A549 (cell line): ENCODE results near the genes SP2 and HOXB6.

DNA sequence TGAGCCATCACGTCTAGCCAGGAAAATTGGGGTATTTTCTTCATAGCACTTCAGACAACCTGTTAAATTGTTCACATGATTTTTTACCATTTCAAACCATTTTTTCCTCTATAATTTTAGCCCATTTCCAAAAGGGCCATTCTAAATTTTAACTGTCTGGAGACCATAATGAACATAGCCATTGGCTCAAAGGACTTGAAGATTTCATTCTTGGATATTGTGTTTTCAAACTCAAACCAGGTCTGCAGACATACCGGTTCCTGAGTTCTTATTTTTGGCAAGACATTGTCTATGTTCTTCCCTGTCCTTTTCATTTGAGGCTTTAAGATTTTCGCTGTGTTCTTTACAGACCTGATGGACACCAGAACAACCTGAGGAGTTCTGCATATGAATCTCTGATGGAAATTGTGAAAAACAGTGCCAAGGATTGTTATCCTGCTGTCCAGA is 21.3 kb upstream of the TBKBP1 start:
- PRO-cap, result no peak
CAGE:
- cytosol, long polyA plus RNA, result no peak
- long polyA plus RNA, result no peak
- nucleus, long polyA plus RNA, result no peak

GRCh38 chr17:47683213-47684148 is 10.5 kb upstream of the TBKBP1 start:
- PRO-cap, result no peak
CAGE:
- cytosol, long polyA plus RNA, result no peak
- long polyA plus RNA, result no peak
- nucleus, long polyA plus RNA, result start-site peak on the minus strand at chr17:47683556-47683566, 17 and 35 reads in 2 replicates

DNA sequence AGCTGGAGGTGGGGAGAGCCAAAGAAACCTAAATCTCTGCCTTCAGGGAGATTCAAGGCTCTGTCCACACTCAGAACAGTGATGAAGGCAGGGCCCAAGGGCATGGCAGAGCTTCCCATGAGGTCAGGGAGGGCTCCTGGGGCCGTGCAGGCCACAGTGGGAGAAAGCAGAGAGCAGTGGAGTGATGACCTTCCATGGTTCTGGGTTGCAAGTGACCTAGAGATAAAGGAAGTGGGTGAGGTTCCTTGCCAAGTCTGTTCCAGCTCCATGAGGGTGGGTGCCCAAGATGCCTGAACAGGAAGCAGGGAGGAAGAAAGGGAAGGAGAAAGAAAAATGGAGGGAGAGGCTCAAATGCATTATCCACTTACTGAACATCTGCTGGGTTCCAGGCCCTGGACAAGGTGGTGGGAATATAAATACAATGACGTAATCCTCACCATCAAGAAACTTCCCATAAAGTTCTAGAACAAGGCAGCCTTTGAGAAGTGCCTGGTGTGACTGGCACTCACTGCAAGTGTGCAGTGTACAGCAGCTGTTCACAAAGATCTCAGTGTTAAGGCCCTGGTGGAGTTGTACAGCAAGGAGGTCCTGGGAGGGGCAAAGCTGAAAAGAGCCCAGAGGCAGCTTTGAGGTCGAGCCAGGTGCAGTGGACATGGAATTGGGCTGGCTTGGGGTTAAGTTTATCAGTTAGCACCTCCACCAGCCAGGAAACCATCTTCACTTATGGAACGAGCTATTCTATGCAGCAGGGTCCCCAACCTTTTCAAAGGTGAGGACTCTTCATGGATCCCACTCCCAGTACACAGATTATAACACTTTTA is 13.4 kb downstream of the TBKBP1 start:
- PRO-cap, result no peak
CAGE:
- cytosol, long polyA plus RNA, result no peak
- long polyA plus RNA, result no peak
- nucleus, long polyA plus RNA, result no peak

- PRO-cap, result no peak
CAGE:
- cytosol, long polyA plus RNA, result no peak
- long polyA plus RNA, result no peak
- nucleus, long polyA plus RNA, result no peak
These were observed 1.6 kb downstream of the MRPL10 start for GRCh38 chr17:47829804-47830018.

DNA sequence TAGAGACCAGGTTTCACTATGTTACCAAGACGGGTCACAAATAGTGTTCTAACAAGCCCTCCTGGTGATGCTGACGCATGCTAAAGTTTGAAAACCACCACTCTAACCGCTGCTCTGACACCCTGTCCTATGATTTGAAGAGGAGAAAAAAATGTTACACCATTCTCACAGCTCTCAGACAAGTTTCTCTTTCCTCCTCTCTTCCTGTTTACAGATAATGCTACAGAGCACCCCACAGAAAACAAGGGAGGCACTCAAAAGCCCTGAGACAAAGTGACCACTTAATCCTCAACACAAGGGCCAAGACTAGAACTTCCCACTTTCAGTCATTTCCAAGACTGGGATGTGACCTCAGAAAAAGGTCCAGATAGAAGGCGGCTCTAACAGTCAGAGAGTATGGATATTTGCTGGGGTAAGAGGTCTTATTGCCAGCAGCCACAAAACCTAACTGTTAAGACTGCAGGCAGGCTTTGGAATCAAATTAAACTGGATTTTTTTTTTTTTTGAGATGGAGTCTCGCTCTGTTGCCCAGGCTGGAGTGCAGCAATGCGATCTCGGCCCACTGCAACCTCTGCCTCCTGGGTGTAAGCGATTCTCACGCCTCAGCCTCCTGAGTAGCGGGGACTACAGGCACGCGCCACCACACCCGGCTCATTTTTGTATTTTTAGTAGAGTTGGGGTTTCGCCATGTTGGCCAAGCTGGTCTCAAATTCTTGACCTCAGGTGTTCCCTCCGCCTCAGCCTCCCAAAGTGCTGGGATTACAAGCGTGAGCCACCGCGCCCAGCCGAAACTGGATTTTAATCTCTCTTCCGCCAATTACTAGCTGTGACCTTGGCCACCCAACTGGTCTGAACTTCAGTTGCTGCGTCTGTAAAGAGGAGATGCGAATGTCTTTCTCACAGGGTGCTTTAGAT is 1.1 kb downstream of the MRPL10 start:
- PRO-cap, result no peak
CAGE:
- cytosol, long polyA plus RNA, result no peak
- long polyA plus RNA, result no peak
- nucleus, long polyA plus RNA, result no peak

- PRO-cap, result no peak
CAGE:
- cytosol, long polyA plus RNA, result no peak
- long polyA plus RNA, result no peak
- nucleus, long polyA plus RNA, result no peak
These were observed 13.8 kb upstream of the SP2 start for GRCh38 chr17:47882253-47882582.

DNA sequence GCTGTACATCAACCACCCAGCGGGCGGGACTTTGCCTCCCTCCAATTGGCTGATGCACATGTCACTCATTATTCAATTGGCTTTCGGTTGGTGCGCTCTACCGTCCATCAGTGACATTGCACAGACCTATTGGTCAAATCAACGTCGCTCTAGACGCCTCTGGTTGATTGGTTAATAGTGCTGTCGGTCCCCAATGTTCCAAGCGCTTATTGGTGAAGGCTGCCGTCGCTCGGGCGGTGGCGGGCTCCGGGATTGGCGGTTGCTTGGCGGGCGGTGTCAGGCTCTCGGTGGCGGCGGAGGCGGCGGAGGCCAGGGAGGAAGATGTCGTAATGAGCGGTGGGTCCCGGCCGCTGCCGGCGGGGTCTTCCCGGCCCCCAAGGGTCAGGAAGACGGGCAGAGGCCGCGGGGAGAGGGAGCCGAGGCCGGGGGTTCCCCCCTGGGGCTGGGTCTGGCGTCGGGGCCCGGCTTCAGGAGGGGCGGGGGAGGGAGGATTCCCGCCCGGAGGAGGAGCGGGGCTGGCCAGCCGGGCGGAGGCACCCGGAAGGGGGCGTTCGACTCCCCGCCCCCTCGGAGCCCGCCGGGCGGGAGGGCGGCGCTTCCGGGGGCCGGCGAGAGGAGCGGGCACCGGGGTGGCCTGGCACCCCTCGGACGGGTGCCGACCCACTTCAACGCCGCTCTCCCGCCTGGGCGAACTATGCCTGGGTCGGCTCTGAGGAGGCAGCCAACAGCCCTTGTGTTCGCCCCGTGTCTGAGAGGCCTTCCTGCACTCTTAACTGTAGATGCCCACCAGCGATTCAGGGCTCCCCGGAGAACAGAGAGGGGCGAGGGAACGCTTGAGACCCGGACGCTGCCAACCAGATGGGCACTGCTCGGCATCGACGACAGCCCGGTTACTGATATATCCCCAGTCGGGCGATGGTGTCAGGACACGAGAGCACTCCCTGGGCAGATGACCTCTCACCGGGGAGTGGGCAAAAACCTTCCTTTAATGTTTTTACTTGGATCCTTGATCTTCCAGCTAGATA is at the start of gene SP2:
Gene SP2 (plus strand): TSS at position 279 of the 1,025 bp plus-strand sequence.
- PRO-cap, result bidirectional peak, plus-strand start at position 278 of the sequence, minus-strand start at position 330 of the sequence; bidirectional peak, plus-strand start at position 595 of the sequence, minus-strand start at position 547 of the sequence
CAGE:
- cytosol, long polyA plus RNA, result start-site peak on the plus strand centred at position 291 of the sequence, 15 bp wide, 54 and 39 reads in 2 replicates
- long polyA plus RNA, result no peak
- nucleus, long polyA plus RNA, result start-site peak on the plus strand centred at position 279 of the sequence, 80 bp wide, 176 and 203 reads in 2 replicates

DNA sequence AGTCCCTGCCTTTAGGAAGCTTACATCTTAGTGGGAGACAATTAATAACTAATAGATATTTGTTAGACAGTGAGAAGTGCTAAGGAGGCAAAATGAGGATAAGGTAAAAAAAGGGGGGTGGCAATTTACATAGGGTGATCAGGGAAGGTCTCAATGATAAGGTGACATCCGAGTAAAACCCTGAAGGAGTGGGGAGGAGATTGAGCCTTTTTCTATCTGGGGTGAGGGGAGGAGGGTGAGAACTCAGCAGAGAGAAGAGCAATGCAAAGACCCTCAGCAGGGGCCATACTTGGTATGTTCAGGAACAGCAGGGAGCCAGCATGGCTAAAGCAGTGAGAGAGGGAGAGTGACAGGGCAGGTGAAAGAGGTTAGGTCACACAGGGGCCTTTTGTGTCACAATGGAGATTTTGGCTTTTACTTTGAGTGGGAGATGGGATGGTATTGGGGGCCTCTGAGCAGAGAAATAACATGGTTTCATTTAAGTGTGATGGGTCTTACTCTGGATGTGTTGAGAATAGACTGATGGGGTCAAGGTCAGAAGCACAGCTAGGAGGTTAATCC is 6.0 kb downstream of the SP2 start:
- PRO-cap, result no peak
CAGE:
- cytosol, long polyA plus RNA, result no peak
- long polyA plus RNA, result no peak
- nucleus, long polyA plus RNA, result start-site peak on the plus strand centred at position 177 of the sequence, 780 bp wide, 7 and 37 reads in 2 replicates

DNA sequence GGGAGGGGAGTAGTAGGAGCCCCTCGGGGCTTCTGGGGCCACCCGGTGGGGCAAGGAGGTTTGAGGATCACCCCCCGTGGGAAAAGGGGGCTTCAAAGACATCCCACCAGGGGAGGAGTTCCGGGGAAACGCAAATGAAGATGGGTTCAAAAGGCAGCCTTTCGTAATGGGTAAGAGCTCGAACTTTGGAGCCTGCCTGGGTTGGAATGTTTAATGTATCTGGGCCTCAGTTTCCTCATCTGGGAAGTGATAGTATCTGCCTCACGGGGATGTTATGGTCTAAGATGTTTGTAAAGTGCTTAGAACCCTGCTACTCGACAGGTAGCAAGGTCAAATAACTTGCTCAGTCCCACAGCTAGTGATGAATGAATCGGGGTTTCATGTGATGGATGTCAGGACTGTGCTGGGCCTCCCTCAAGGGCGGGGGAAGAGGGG is 528 bp downstream of the PNPO start:
- PRO-cap, result no peak
CAGE:
- cytosol, long polyA plus RNA, result no peak
- long polyA plus RNA, result no peak
- nucleus, long polyA plus RNA, result no peak

GRCh38 chr17:47949067-47949802 is 7.9 kb downstream of the PNPO start:
- PRO-cap, result no peak
CAGE:
- cytosol, long polyA plus RNA, result no peak
- long polyA plus RNA, result no peak
- nucleus, long polyA plus RNA, result no peak

DNA sequence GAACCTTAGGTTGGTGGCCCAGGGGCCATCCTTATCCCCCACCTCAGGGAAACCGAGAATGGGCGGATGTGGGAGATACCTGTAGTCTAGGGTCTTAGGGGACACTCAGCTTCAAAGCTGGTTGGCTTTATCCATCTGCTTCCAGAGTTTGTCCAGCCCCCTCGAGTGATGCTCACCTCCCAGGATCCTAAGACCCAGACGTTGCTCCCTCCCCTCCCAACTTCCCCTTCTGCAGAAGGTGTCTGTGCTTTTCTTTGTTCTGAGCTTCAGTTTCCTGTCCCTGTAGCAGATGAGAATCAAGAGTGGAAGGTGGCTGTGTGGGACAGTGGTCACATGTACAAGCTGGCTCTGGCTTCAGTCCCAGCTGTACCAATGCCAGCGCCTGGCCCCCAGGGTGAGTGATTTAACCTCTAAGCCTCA is 7.8 kb downstream of the PRR15L start:
- PRO-cap, result no peak
CAGE:
- cytosol, long polyA plus RNA, result no peak
- long polyA plus RNA, result no peak
- nucleus, long polyA plus RNA, result no peak

DNA sequence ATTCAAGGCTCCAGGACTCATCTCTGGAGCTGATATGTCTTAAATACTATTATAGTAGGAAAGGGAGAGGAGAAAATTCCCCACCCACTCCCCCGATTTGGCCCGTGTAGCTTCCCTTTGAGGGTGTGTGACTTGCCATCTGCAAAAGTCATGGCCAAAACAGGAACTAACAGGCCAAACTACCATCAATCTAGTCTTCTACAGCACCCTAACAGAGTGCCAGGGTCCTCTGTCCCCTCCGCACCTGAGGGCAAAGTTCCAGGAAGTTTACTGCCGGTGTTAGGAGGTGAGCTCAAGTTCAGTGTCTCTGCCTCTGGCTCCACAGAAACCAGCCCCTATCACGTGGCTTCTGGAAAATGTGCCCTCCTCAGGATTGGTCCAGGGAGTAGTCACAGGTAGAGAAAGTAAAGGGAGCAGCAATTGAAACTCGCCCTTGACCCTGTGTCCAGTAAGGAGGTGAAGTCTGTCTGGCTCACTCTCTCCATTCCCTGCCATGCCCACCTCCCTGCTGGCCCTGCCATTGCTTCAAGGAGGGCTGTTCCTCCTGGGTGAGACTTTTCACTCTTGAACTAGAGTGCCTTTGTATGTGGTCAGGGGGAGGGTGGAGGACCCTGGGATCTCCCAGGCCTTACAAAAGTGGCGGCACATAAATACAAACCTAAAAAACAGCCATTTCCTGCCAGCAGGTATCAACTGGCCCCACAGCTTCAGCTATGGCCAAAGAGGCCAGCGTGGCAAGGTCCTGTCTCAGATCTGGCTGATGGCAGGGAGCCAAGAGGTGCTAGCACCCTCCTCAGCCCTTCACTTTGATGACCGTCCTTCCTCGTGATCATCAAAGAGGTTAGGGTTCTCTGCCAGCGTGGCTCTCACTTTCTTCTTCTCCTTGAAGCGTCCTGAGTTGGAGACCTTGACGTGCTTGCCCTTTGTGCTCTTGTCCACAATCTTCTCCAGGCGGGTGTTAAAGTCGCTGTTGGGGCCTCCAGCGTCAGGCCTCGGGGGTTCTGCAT is 5.3 kb downstream of the PRR15L start:
- PRO-cap, result no peak
CAGE:
- cytosol, long polyA plus RNA, result no peak
- long polyA plus RNA, result no peak
- nucleus, long polyA plus RNA, result no peak

GRCh38 chr17:48053147-48053838 is 5.1 kb downstream of the NFE2L1 start:
- PRO-cap, result no peak
CAGE:
- cytosol, long polyA plus RNA, result no peak
- long polyA plus RNA, result no peak
- nucleus, long polyA plus RNA, result no peak

DNA sequence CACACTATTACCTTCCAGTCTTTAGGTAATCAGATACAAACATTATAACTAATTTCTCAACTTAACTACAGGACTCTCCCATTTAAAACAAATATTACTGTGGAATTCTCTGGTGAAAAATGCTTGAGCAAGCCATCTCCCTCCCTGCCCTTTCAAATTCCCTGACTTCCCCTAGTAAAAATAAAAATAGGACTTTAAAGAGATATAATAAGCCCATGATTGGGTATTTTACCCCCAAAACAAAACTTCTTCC is 135.5 kb downstream of the SNX11 start:
- PRO-cap, result no peak
CAGE:
- cytosol, long polyA plus RNA, result no peak
- long polyA plus RNA, result no peak
- nucleus, long polyA plus RNA, result no peak

GRCh38 chr17:48595713-48596689 is 2.4 kb upstream of the HOXB5 start:
- PRO-cap, result no peak
CAGE:
- cytosol, long polyA plus RNA, result no peak
- long polyA plus RNA, result no peak
- nucleus, long polyA plus RNA, result no peak

DNA sequence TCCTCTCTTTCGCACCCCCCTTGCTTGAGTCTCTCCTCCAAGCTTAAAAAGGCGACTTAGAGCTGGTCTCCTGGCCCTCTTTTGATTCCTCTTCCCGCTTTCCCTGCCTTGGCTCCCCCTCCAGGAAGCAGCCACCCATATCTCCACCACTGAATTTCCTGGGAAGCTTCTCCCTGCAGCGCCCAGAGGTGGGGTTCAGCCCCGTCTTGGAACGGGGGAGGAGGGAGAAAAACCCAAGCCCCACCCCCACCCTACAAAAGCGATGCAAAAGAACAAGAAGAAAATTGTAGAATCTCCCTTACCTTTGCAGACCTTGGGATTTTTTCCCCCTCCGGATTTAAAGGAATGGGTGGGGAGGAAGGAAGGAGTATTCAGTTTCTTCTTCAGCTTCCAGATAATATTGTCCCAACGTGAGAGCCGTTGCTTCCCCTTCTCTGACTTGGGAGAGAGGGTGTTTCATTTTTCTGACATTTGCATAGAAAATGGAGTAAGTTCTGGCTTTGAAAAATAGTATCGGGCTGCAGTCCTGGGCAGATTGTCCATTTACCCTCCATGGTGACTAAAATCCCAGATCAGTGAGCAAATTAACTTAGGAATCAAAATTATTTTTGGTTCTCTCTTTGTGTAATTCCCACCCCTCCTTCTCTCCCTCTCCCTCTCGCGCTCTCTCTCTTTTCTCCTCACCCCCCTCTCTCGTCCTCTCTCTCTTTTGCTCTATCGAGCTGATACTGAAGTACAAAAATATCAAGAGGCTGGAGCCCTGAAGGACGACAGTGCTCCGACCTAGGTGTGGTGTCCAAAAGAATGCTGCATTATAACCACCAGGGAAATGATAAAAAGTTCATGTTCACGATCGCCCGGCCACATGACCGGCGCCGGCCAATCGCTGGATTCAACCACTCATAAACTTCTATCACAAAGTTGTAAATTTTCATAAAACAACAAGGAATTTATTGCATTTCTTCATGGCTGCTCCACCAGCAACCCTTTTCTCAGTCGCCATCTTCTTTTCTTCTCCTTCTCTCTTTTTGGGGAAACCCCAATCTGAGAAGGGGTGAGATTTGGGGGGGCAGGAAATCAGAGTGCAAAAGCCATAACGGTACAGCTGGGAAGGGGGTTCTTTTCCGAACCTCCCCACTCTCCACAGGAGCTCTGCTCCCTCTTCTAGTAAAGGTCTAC is at the start of gene HOXB6:
Gene HOXB6 (minus strand): TSS at position 809 of the 1,179 bp plus-strand sequence.
- PRO-cap, result no peak
CAGE:
- cytosol, long polyA plus RNA, result no peak
- long polyA plus RNA, result no peak
- nucleus, long polyA plus RNA, result start-site peak on the minus strand centred at position 109 of the sequence, 152 bp wide, 16 and 47 reads in 2 replicates; start-site peak on the minus strand centred at position 389 of the sequence, 124 bp wide, 18 and 25 reads in 2 replicates

DNA sequence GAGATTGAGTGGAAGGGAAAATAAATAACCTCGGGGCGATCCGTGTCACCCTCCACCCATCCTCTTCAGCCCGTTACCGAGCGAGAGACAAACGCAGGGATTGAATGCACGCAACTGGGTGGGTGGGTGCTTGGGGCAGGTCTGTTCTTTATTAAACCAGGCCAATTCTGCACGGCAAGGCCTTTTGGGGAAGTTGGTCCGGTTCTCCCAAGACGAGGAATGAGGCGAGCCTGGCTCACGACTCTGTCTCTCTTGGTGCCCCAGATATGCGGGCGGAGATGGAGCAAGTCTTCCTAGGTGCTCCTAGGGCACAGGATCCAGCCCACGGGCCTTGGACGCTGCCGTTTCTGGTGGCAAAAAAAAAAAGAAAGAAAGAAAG is 430 bp upstream of the HOXB7 start:
- PRO-cap, result no peak
CAGE:
- cytosol, long polyA plus RNA, result no peak
- long polyA plus RNA, result no peak
- nucleus, long polyA plus RNA, result no peak

DNA sequence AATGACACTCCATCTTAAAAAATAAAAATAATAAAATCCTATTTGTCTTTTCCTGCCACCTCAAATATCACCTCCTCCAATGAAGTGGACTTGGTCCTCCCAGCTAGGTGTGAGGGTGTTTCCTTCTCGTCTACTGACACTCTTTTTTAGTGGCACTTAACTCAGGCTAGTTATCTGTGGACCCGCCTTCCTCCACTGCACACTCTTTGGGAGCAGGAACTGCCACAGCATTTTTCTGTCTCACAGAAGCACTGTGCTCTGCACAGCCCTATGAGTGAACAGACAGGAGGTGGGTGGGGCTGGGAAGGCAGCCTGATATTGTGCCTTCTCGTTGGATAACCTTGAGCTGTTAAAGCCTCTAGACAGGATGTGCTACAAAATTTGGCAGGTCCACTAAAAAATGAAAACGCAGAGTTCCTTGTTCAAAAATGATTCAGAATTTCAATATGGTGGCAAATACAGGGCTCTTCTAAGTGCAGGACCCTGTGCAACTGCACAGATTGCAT is 31.9 kb upstream of the HOXB13 start:
- PRO-cap, result no peak
CAGE:
- cytosol, long polyA plus RNA, result no peak
- long polyA plus RNA, result no peak
- nucleus, long polyA plus RNA, result no peak

- PRO-cap, result bidirectional peak, plus-strand start at chr17:48908405, minus-strand start at chr17:48908271
CAGE:
- cytosol, long polyA plus RNA, result no peak
- long polyA plus RNA, result no peak
- nucleus, long polyA plus RNA, result no peak
These were observed 226 bp upstream of the UBE2Z start for GRCh38 chr17:48908015-48908347.

GRCh38 chr17:48929817-48931013 is 14.4 kb downstream of the SNF8 start:
- PRO-cap, result no peak
CAGE:
- cytosol, long polyA plus RNA, result no peak
- long polyA plus RNA, result no peak
- nucleus, long polyA plus RNA, result no peak